T-cell (primary cell): ENCODE measurements around the genes CARMIL3, PSME1, RNF31, REC8 and KHNYN.

GRCh38 chr14:23935188-23935509 lies 18.4 kb upstream of the DHRS4 start:
- PRO-cap, 7 experiments, result peak in 3 of 7 experiments; most common minus-strand start chr14:23935332 (in 3)

GRCh38 chr14:24051153-24052278 lies at the start of gene CARMIL3:
Gene CARMIL3, plus strand, starts transcription at chr14:24052009.
- PRO-cap, 7 experiments, result no peak in any of the 7 experiments

DNA sequence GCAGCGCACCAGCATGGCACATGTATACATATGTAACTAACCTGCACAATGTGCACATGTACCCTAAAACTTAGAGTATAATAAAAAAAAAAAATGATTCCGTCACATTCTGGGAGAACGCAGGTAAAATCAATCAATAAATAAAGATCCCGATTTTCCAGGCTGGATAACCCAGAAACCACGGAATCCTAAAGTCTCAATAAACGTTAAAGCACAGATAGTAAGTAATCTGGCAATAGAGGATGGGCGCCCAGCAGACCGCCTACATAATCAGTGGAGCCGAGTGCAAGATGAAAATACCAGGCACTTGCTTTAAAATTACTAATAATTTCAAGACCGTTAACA lies 1.3 kb upstream of the DCAF11 start:
- PRO-cap, 7 experiments, result no peak in any of the 7 experiments

- PRO-cap, 7 experiments, result no peak in any of the 7 experiments
These were observed 6.2 kb upstream of the FITM1 start for GRCh38 chr14:24124229-24124599.

- PRO-cap, 7 experiments, result peak in 1 of 7 experiments; most common plus-strand start chr14:24132605 (in 1); most common minus-strand start chr14:24132497 (in 1)
These were observed 2.0 kb downstream of the FITM1 start for GRCh38 chr14:24132224-24133030.

- PRO-cap, 7 experiments, result peak in 7 of 7 experiments; most common plus-strand start chr14:24136203 (in 7); most common minus-strand start chr14:24136027 (in 3)
These were observed at the start of gene PSME1 for GRCh38 chr14:24135266-24136315. Gene PSME1, plus strand, starts transcription at chr14:24136194.

- PRO-cap, 7 experiments, result peak in 7 of 7 experiments; most common plus-strand start chr14:24147500 (in 6)
These were observed at the start of gene RNF31 for GRCh38 chr14:24147416-24147901. Gene RNF31, plus strand, starts transcription at chr14:24147498.

GRCh38 chr14:24170935-24171226 lies 999 bp upstream of the REC8 start:
- PRO-cap, 7 experiments, result no peak in any of the 7 experiments

- PRO-cap, 7 experiments, result peak in 7 of 7 experiments; most common plus-strand start chr14:24172082 (in 4); most common minus-strand start chr14:24171604 (in 3)
These were observed at the start of gene REC8 for GRCh38 chr14:24171435-24172387. Gene REC8, plus strand, starts transcription at chr14:24172080.

GRCh38 chr14:24178520-24179797 lies 7.1 kb downstream of the REC8 start:
- PRO-cap, 7 experiments, result no peak in any of the 7 experiments

DNA sequence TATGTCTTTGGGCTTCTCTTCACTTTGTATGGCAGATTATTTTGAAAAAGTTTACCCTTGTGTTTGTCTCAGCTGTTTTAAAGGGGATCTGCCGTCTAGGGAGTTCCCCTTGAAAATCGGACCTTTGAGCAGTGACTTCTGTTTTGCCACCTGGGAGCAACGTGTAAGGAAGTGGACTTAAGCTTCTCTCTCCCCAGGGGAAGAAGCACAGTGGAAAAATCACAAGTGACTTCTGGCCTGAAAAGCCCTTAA lies 1.1 kb upstream of the TM9SF1 start:
- PRO-cap, 7 experiments, result no peak in any of the 7 experiments

DNA sequence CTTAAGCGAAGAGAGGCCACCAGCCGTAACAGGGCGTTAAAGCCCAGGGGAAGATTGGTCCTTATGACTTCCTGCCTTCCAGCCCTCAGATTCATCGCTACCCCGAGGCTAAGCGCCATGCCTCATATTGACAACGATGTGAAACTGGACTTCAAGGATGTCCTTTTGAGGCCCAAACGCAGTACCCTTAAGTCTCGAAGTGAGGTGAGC lies 313 bp downstream of the GMPR2 start:
- PRO-cap, 7 experiments, result peak in 1 of 7 experiments; most common minus-strand start position 89 of the sequence (in 1)

DNA sequence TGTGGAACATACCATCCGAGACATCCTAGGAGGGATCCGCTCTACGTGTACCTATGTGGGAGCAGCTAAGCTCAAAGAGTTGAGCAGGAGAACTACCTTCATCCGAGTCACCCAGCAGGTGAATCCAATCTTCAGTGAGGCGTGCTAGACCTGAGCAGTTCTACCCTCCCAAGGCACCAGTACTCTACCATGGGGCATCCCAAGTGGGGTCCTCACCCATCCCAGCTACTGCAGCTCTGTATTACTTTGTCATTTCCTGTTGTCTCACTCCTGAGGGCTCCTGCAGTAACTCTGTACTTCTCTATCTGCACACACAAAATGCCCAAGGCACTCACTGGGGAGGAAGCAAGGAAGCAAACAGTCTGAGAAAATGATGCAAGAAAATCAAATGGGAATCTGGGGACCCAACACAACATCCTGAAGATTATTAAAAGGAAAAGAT lies 3.8 kb downstream of the TINF2 start:
- PRO-cap, 7 experiments, result peak in 2 of 7 experiments; most common minus-strand start position 234 of the sequence (in 2)

GRCh38 chr14:24298243-24298689 lies 1.3 kb downstream of the DHRS1 start:
- PRO-cap, 7 experiments, result no peak in any of the 7 experiments

GRCh38 chr14:24300276-24300990 lies 783 bp downstream of the NOP9 start:
- PRO-cap, 7 experiments, result no peak in any of the 7 experiments

- PRO-cap, 7 experiments, result no peak in any of the 7 experiments
These were observed 866 bp downstream of the LTB4R start for GRCh38 chr14:24312162-24312574.

DNA sequence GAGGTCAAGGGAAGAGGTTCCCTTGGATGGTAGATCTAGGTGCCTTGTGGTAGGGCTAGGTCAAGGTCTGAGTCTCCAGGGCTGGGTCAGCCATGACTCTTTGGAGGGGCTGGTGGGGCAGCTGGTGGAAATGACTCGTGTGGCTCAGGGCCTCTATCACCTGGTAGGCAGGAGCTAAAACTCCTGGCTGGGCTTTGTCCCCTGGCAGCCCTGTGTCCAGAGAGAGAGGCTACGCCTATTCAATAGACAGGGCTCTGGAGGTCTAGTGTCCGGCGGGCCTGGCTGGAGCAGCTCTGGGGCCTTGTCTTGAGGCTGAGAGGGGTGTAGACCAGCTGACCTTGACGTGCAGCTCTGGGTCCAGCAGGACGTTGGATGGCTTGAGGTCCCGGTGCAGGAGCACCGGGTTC lies 1.1 kb downstream of the RIPK3 start:
- PRO-cap, 7 experiments, result no peak in any of the 7 experiments

DNA sequence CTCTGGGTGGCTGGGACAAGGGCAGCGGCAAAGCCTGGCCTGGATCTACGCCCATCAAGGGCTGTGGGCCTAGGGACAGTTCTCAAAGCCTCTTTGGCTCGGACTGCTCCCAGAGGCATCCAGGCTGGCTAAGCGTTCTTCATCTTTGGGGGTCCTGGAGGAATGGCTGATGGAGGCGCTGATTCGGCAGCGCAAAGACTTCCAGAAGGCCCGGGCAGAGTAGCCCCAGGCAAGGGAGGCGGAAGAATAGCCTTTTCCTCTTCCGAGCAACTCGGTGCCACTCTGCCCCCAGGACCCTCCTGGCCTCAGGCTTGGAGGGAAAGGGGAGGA lies 594 bp upstream of the NFATC4 start:
- PRO-cap, 7 experiments, result no peak in any of the 7 experiments

DNA sequence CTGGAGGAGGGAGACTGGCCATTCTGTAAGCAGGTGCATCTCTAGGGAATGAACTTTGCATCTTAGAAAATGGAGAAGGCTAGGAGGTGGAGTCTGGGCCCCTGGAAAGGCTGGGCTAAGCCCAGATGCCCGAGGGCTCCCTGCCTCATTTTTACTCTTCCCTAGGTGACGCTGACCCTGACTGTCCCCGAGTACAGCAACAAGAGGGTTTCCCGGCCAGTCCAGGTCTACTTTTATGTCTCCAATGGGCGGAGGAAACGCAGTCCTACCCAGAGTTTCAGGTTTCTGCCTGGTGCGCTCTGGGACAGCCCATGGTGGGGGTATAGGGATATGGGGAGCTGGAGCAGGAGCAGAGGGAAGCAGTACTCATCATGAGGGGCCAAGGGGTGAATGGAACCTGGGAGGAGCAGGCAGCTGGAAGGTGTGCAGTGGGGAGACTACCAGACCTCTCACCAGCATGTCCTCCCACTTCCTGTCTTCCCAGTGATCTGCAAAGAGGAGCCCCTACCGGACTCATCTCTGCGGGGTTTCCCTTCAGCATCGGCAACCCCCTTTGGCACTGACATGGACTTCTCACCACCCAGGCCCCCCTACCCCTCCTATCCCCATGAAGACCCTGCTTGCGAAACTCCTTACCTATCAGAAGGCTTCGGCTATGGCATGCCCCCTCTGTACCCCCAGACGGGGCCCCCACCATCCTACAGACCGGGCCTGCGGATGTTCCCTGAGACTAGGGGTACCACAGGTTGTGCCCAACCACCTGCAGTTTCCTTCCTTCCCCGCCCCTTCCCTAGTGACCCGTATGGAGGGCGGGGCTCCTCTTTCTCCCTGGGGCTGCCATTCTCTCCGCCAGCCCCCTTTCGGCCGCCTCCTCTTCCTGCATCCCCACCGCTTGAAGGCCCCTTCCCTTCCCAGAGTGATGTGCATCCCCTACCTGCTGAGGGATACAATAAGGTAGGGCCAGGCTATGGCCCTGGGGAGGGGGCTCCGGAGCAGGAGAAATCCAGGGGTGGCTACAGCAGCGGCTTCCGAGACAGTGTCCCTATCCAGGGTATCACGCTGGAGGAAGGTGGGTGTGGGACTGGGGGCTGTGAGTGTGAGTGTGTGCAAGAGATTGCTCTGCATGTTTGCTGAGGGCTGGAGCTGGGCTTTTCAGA lies 8.2 kb downstream of the NFATC4 start:
- PRO-cap, 7 experiments, result no peak in any of the 7 experiments

DNA sequence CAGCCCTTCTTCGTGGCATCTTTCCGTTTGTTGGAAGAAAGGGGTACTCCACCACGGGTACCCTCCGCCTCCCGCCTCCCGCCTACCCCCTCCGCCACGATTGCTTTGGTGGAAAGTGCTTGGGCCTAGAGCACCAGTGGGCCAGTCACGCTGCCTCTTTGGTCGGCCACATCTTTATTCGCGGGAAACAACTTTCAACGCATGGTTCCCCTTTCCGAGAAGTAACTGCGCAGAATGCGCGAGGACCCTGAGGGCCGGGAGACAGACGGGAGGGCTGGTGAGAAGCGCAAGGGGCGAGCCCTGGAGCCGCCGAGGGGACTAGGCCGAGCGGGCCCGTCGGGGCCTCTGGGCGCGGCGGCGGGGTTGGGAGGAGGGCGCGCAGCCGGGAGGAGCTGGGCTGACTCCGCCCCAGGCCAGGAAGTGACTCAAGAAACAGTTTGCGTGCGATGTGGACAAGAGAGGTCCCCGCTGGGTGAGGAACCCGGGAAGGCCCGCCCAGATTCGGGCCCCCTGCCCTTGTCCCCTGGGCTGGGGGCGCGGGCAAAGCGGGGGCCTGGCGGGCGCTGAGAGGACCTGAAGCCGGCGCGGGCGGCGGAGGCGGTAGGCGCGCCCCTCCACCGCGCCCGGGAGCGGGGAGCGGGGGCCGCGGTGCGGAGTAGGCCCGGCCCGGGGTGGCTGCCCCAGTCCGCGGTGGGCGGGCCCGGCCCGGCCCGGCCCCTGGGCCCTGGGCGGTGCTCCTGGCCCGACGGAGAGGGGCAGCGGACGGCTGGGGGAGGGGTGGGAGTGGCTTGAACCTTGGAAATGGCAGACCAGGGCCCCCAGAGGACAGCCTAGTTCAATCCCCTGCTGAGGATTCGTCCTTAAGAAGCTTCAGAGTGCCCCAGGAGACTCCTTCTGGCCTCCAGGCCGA lies at the start of gene KHNYN:
TSS of gene KHNYN (plus strand) at position 435 of the 910 bp plus-strand sequence.
- PRO-cap, 7 experiments, result peak in 7 of 7 experiments; most common plus-strand start position 435 of the sequence (in 7); most common minus-strand start position 347 of the sequence (in 7)